A549 (cell line): ENCODE measurements around the genes GSG1 and GRIN2B.

- PRO-cap = no peak
CAGE:
- cytosol, long polyA plus RNA = no peak
- long polyA plus RNA = no peak
- nucleus, long polyA plus RNA = no peak
Measured at GRCh38 chr12:12582716-12583497, 20.2 kb upstream of the DUSP16 start.

DNA sequence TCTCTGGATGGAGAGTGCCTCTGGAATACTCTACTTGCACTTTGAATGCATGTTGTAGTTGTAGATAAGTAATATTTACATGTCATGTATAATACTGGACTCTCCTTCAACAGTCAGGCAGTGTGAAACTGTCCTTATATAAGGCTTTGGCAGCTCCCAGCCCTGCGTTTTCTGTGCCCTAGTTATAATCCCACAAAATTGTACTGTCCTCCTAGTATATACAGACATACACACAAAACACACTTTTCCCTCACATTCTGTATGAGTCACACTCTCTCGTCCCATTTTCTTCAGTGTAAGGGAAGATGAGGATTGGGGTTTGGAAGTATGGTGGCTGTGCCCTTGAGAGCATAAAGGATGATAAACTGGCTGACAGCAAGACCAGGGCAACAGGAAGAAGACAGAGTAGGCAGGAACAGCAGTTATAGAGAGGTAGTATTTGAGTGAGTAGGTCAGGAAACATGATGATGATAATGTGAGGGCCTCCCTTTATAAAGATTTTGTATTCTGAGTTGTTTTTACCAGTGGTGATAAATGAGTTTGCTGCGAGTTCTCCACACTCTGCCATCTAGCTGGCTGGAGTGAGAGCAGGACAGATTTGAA, 4.9 kb downstream of the CREBL2 start:
- PRO-cap = no peak
CAGE:
- cytosol, long polyA plus RNA = no peak
- long polyA plus RNA = no peak
- nucleus, long polyA plus RNA = no peak

DNA sequence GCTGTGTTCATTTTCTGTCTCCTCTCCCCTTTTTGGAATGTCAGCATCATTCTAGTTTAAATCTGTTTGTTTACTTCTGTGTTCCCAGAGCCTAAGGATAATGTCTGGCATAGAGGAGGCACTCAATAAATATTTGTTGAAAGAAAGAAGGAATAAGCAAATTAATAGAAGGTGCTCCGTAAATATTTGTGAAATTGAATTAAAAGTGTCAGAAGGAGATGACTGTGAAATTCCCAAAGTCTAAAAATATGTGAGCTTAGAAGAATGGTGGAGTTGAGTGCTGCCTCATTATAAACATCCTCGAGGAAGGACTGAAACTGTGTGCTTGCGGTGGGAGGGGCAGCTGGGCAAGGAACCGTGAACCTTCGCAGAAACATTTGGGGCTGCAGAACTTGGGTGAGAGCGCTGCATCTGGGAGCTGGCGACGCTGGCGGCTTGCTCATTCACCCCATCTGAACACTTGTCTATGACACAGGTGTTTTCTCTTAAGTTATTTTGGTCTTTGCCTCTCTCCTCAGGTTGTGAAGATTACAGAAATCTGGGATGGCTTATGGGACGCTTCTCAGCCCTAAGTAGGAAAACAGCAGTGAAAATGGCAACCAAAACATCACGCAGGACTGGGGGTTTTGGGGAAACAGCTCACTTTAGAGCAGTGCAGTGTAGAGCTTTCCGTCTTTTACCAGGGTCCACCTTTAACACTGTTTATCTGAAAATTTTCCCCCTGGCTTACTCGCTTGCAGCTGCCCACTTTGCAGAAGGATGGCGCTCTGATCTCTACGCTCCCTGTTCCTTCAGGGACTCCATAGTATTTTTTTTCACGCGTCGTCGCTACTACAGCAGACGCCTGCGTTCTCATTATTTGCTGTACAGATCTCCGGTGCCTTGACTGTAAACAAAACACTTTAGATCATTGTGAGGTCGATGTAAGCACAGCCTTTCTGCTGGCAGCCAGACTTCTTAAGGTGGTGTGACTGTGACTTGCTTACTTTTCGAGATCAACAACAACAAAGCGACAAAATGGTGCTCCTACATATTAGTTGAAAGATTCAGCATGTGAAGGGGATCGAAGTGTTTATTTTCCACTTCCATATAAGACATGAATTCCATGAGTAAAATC, 2.8 kb upstream of the CDKN1B start:
- PRO-cap = no peak
CAGE:
- cytosol, long polyA plus RNA = no peak
- long polyA plus RNA = no peak
- nucleus, long polyA plus RNA = no peak

DNA sequence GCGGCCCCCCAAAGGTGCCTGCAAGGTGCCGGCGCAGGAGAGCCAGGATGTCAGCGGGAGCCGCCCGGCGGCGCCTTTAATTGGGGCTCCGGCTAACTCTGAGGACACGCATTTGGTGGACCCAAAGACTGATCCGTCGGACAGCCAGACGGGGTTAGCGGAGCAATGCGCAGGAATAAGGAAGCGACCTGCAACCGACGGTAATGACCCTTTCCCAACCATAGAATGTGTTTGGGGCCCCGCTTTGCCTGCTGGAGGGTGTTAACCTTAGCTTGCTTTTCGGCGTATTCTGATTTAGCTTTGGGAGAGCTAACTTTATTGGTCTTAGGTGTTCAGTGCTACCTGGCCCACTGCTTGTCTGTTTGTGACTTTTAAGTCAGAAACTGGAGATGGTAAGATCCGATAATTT, 951 bp downstream of the CDKN1B start:
- PRO-cap = no peak
CAGE:
- cytosol, long polyA plus RNA = no peak
- long polyA plus RNA = no peak
- nucleus, long polyA plus RNA = no peak

DNA sequence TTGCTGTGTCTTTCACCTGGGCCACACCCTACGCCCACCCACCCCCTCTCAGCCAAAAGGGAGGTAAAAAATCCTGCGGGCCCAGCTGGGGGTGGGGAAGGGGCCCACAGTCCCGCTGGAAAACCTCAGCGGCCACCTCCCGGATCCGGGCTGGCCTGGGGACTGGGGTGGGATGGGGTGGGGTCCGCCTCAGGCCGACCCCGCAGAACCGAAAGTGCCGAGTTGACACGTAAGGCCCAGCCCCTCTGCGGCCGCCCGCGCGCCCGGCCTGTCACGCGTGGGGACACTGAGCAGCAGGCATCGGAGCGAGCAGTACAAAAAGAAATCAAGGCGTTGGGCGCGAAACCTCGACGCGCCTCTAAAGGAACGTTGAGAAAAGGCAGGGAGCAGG, 7.6 kb downstream of the CDKN1B start:
- PRO-cap = no peak
CAGE:
- cytosol, long polyA plus RNA = no peak
- long polyA plus RNA = no peak
- nucleus, long polyA plus RNA = no peak

GRCh38 chr12:12787219-12788033, 2.0 kb downstream of the APOLD1 start:
- PRO-cap = no peak
CAGE:
- cytosol, long polyA plus RNA = no peak
- long polyA plus RNA = no peak
- nucleus, long polyA plus RNA = no peak

- PRO-cap = unidirectional peak, minus-strand start at chr12:12788949
CAGE:
- cytosol, long polyA plus RNA = no peak
- long polyA plus RNA = no peak
- nucleus, long polyA plus RNA = no peak
Measured at GRCh38 chr12:12788575-12789349, 3.3 kb downstream of the APOLD1 start.

- PRO-cap = no peak
CAGE:
- cytosol, long polyA plus RNA = no peak
- long polyA plus RNA = no peak
- nucleus, long polyA plus RNA = no peak
Measured at GRCh38 chr12:12885518-12885903, 5.9 kb upstream of the GPRC5A start.

DNA sequence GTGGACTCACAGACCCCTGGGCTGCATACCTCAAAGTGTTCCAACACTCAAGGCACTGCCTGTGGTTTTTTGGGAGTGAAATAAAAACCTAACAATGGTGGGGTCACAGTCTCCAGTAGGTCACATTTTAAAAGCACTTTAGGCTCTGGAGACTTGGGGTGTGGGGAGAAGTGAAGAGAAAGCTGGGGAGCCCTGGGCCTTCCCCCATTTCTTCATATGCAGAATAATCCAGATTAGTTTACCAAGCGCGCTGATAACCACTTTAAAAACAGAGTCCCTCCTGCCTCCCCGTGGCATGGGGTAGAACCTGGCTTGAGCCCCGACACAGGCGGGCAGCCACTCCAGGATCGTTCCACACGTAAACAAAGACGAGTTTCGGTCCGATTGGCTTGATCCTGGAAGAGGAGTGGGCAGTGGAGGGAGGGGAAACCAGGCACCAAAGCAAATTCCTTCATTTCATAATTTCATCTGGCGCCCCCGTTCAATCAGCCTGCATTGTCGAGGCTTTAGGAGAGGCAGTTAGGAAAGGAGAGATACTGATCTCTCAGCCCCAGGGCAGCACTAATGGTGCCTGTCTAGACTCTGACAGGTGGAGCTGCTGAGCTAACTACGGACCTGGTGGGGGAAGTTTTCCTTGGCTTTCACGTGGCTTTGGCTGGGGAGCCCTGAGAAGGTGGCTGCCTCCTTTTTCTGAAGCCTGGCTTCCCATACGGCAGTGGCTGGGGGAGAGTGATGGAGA, 871 bp upstream of the GPRC5A start:
- PRO-cap = no peak
CAGE:
- cytosol, long polyA plus RNA = no peak
- long polyA plus RNA = no peak
- nucleus, long polyA plus RNA = no peak

DNA sequence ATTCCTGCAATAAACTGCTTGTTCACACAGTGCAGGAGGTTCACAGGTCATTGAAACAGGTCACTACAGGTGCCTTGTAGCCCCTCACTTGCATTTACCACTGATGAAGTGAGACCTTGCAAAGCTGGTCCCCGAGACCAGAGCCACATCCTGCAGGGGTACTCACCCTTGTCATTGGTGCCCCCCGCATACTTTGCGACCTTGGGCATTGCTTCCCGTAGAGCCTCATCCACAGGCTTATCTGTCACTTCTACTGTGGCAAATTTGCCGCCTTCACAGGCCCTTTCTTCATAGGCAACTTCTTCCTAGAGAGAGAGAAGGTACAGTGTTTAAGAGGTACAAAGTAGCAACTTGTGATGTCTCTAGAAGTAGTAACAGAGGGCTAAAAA, 11.0 kb downstream of the HEBP1 start:
- PRO-cap = no peak
CAGE:
- cytosol, long polyA plus RNA = no peak
- long polyA plus RNA = no peak
- nucleus, long polyA plus RNA = no peak

GRCh38 chr12:13103413-13104063, at the start of gene GSG1:
TSS of gene GSG1 (minus strand) at chr12:13103667.
- PRO-cap = no peak
CAGE:
- cytosol, long polyA plus RNA = no peak
- long polyA plus RNA = no peak
- nucleus, long polyA plus RNA = no peak

DNA sequence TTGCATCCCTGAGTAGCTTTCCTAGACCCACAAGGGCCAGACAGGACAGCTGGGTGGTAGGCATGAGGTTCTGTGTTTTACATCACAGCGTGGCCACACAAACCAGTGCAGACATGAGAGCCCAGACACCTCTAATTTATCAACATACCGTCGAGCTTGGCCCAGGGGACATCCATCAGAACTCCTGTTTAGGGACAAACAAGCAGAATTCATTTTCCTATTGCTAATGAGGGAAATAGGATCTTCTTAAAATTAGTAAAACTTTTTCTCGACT, 17.6 kb downstream of the EMP1 start:
- PRO-cap = no peak
CAGE:
- cytosol, long polyA plus RNA = no peak
- long polyA plus RNA = no peak
- nucleus, long polyA plus RNA = no peak

- PRO-cap = no peak
CAGE:
- cytosol, long polyA plus RNA = no peak
- long polyA plus RNA = no peak
- nucleus, long polyA plus RNA = no peak
Measured at GRCh38 chr12:13218014-13219080, 21.8 kb downstream of the EMP1 start.

DNA sequence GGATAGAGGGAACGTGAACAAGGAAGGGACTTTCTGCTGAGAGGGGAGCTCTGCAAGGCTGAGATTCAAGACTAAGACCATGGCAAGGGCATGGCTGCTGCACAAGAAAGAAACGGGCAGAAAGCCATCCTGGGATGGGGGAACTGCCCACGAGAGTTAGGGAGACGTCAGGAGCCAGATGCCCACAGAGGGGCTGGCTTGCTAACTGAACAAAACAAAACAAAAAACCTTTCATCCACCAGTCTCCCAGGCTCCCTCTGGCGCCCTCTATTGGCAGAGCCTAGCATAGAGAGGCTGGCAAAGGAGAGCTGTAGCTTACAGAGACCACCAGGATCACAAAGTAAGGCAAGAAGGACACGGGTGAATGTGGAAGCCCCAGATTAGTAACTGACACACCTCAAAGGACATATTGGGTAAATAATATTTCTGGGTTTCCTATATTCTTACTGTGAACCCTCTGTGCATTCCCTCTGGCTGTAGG, 338.2 kb downstream of the EMP1 start:
- PRO-cap = no peak
CAGE:
- cytosol, long polyA plus RNA = no peak
- long polyA plus RNA = no peak
- nucleus, long polyA plus RNA = no peak

DNA sequence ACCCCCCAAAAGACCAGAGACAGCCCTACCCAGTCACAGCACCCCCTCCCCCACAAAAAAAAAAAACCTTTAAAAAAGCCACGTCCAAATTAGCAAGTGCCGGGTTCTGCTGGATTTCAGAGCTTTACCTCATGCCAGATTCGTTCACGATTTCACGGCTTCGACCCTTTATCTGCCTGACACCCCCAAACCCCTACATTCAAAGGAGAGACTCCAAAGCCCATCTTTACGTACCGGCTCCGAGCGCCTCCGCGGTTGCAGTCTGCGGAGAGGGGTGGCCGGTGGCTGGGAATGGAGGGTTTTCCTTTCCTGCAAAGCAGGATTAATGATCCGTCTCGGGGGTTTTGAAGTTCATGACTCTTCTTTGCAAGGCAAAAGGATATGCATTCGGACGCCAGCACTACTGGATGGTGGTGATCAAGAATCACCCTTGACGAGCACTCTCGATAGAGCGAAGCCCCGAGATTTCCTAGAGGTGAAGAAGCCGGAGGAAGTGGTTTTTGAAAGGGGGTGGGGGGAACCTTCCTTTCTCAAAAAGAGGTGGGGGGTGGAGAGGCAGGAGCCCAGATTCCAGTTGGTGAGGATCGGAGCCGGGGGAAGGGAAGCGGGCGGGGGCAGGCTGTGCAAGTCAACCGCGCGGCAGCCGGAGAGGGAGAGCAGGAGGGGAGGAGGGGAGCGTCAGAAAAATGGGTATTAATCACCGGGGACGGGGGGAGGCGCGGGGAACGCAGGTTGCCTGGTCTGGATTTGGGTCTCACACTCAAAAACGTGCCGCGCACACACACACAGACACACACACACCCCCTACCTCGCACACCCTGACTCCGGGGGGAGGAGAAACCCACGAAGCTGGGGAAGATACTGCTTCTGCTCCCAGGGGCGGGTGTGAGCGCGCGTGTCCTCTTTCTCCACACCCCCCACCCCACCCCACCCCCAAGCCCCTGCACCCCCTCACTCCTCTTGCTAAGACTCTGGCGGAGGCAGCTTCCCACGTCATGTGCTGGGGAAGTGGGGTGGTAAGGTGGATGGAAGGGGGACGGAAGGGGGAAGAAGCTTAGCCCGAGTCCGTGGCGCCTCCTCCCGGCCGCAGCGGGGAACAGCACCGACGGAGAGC, at the start of gene GRIN2B:
TSS of gene GRIN2B (minus strand) at position 495 of the 1,114 bp plus-strand sequence.
- PRO-cap = no peak
CAGE:
- cytosol, long polyA plus RNA = no peak
- long polyA plus RNA = no peak
- nucleus, long polyA plus RNA = no peak

GRCh38 chr12:14257392-14258362, 107.8 kb upstream of the ATF7IP start:
- PRO-cap = no peak
CAGE:
- cytosol, long polyA plus RNA = no peak
- long polyA plus RNA = no peak
- nucleus, long polyA plus RNA = no peak

DNA sequence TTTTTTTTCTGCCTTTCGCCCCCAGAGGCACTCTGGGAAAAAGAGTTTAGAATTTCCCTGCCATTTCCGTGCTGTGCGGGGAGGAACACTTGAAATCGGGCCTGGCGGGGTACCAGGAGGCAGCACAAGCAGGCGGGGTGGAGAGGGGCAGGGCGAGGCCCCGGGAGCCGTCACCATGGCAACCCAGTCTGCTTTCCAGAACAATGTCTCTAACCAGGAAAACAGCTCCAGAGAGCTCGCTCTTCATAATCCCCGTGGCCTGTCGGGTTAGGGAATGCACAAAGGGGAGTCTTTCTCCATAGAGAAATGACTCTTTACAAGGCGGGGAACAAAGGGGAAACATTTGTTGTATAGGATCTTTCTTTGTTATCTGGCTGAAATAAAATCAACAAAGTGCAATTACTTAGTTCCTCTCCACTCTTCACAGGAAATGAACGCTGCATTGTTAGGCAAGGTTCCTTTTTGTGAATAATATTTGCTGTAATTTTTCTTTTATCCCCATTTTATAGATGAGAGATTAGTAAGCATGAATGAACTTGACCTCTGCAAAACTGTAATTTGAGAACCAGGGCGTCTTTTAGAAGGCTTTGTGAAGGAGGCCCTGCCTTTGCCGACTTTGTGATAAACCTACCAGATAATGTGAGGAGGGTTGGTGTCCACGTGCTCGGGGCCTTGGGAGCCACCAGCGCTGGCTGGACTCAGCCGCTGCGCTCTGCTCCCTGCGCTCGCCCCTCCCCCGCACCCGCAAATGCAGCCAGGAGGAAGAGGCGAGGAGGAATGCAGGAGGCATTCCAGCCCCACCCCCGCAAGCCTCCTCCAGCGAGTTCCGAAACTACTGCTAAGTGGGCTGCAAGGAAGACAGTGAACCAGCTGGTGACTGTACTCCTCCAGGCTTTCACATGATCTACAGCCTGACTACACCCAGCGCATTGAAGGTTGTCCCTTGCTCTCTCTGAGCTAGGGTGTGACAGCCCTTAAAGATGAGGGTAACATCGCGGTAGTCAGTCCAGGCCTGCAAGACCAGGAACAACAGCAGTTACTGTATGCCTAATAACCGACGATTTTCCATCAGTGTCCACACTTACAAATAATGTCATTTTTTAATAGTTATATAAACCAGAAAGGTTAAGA, 105.1 kb upstream of the ATF7IP start:
- PRO-cap = no peak
CAGE:
- cytosol, long polyA plus RNA = no peak
- long polyA plus RNA = no peak
- nucleus, long polyA plus RNA = no peak

GRCh38 chr12:14632387-14633153, 63.8 kb downstream of the GUCY2C start:
- PRO-cap = no peak
CAGE:
- cytosol, long polyA plus RNA = no peak
- long polyA plus RNA = no peak
- nucleus, long polyA plus RNA = no peak

- PRO-cap = no peak
CAGE:
- cytosol, long polyA plus RNA = no peak
- long polyA plus RNA = no peak
- nucleus, long polyA plus RNA = no peak
Measured at GRCh38 chr12:14770674-14771051, 268 bp downstream of the H4C16 start.

DNA sequence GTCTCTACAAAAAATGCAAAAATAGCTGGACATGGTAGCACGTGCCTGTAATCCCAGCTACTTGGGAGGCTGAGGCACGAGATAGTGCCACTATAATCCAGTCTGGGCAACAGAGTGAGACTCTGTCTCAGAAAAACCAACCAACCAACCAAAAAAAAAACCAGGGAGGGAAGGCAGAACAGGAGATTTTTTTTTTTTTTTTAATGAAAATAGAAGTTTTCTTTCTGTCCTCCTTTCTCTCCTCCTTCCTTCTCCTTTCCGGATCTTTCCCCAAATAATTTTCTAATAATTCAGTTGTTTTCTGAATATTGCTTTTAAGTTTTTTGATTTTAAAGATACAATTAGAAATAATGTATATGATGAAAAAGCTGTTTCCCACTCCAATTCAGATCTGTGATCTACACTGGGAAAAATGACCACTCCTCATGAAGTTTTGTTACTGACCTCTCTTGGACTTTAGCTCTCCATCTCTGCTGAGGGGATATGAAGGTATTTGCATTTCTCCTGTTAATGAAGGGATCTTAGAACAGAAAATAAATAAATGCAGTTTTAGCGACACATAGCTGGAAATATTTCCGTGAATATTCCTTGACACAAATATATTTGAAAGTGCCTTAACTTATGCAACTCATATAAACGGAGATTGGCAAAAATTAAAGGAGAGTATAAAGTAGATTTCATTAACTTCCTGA, 3.0 kb downstream of the MGP start:
- PRO-cap = no peak
CAGE:
- cytosol, long polyA plus RNA = no peak
- long polyA plus RNA = no peak
- nucleus, long polyA plus RNA = no peak